CMK (cell line): ENCODE measurements around a stretch of chr22.

DNA sequence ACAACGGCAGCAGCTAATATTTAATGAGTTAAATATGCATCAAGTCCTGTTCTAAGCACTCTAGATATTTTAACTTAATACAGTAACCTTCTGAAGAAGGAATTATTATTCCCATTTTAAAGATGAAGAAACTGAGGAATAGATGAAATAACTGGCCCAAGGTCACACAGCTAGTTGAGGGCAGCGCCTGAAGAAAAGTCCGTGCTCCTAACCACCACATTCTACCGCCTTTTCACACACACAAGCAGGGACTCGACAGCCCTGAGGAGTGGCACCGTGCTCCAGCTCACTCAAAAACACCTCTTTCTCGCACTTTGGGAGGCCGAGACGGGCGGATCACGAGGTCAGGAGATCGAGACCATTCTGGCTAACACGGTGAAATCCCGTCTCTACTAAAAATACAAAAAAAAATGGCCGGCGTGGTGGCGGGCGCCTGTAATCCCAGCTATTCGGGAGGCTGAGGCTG, 916 bp downstream of the NDUFA6 start:
- RRBS: no CpG with 5 or more reads among the region's 19 CpGs

DNA sequence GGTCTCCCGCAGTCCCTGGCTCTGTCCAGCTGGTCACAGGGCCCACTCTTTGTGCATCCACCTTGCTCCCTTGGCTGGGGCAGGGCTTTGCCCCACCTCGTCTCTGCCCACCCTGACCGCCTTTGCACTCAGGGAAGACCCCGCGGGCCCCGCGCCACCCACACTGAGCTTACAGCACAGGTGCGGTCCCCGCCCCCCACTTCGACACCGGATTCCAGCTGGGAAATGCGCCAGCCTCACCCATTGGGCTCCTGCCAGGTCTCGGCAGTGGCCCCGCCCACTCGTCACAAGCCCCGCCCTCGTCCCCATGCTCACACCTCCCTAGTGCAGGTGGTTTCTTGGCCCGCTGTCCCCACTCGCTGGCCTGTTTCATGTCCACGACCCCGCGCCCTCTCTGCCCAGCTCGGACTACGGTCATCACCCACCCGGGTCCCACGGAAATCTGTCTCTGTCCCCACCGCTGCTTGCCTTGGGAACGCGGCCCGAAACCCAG, 1.3 kb downstream of the CYP2D6 start:
- RRBS: no CpG with 5 or more reads among the region's 30 CpGs

DNA sequence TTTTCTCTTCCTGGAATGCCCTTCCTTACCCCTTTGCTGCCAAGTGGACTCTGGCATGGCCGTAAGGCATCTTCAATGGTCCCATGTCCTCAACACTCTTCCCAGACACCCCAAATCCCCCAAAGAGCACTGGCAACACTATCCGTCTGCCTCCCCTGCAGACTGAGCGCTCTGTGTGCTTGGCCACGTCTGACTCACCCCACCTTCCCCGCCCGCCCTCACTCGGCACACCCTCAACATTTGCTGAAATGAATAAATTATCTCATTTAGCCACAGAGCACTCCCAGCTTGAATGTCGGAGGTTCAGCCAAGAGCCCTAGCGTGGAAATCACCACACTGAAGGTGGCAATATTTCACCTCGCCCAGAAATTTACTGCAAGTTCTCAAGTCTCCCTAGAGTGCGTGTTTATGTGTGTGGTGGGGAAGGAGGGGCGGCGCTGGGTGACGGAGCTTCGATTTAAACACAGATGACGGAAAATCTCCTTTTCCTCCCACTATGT, 46.6 kb upstream of the TCF20 start:
- RRBS: no CpG with 5 or more reads among the region's 16 CpGs

DNA sequence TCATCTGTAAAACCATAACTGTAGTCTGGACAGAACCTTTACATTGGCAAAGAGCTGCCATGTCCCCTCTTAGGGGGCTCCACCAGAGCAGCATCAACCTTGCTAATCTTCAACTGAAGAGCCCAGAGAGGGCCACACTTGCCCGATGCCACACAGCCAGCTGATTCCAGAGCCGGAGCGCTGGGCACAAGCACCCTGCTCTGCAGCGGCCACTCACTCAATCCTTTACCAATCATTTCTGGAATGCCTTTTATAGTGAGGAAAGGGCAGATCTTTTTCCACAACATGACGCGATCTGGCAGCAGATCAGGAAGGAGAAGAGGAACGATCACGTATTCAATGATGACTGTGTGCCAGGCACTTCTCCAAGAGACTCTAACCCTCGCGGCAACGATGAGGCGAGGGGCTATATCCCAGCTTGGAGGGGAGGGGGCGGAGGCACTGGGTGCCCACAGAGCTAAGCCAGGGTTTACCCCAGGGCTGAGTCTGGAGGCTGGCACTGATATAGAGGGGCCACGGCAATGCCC, 56.3 kb upstream of the TCF20 start:
- RRBS: no CpG with 5 or more reads among the region's 14 CpGs

DNA sequence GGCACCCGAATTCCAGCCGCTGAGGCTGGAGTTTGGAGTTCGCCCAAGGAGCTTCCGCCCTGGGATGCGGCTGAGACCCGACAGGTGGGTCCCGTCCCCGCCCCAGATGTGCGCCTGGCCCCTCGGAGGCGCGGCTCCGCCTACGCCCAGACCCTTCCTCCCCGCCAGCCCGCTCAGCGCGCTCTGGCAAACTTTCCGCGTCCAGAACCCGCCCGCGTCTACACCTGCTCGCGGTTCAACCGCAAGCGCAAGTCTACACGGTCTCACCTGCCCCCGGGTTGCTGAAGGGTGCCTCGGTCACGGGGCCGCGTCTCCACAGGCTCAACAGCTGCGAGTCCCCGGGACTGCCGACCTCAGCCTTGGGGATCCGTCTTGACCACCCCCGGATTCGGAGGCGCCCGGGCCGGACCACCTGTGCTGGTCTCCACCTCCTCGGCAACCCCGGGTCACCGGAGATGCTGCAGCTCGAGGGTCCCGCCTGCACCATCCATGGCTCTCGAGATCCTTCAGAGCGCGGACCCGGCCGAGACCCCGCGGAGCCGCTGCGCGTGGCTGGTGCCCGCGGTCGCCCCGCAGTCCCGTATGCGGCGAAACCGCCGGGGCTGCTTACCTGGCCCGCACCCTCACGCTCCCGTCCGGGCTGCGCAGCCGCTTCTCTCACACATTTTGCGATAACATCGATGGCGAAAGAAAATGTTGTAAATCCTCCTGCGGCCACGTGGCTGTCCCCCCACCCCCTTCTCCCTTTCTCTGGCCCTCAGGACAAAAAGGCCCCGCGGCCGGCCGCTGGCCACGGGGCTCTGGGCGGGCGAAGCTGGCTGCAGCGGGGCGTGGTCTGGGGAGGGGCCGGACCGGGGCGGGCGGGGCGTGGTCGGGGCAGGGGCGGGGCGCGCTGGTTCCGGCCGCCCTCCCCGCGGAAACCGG, 63.5 kb downstream of the NFAM1 start:
- RRBS: 25% methylated on average over 50 of the region's 100 CpGs

GRCh38 chr22:42396462-42397196, 35.6 kb downstream of the NFAM1 start:
- RRBS: no CpG with 5 or more reads among the region's 22 CpGs

- RRBS: no CpG with 5 or more reads among the region's 16 CpGs
Observed at GRCh38 chr22:42397197-42398061, 34.8 kb downstream of the NFAM1 start.

DNA sequence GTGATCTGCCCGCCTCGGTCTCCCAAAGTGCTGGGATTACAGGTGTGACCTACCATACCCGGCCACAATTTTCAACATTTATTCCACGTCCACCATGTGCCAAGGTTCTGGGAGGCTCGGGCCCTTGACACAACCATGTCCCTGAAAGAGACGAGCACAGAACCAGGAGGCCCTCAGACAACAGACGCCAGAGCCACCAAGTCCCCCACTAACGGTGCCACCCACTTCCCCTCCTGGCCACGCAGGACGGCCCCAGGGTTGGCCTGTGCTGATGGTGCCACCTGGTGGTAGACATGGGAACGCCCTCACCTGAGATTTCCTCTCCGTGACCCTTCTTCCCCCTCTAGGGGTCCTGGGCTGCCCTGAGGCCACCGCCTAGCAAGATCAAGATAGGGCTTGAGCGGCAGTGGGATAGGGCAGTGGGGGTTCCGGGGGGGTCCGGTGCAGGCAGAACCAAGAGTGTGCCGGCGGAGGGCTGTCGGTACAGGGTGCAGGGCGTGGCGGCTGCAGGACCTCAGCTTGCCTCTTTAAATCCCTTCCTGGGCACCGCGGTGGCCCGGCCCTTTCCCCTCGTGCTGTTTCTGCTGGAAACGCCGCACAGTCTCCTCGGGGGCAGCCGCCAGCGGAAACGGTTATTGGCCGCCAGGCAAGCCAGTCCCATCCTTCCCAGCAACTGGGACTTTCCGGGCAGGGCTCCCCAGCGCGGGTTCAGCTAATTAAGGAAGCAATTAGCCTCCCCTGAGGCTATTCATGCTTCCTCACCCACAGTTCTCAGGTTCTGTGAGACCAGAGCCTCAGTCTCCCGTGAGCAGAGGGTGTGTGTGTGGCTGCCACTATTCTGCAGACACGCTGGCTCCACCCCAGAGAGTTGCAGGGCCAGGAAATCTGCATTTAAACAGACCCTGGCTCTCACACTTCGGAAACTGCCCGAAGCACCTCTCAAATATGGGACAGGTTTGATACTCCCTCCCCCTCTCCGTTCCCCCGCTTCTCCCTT, 5.5 kb upstream of the NFAM1 start:
- RRBS: 1% methylated on average over 7 of the region's 41 CpGs

DNA sequence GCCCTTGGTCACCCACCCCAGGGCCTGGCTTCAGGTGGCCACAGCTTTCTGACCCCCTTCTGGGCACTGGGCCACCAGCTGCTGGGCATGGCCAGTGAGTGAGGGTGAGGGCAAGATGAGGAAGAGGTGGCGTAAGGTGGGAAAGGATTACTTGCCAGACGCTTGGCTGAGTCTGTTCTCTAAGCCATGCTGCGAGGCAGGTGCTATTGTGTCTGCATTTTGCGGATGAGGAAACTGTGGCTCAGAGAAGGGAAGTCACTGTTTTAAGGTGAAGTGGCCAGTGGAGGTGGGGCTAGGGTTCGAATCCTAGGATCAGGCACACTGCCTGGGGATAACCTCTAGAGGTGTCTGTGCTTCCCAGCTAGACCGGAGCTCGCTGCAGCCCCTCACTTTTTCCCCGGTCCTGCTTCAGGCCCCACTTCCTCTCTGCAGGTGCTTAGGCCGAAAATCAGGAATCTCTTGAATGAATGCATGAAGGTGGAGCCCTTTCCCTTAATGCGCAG, 7.9 kb upstream of the NFAM1 start:
- RRBS: no CpG with 5 or more reads among the region's 10 CpGs

DNA sequence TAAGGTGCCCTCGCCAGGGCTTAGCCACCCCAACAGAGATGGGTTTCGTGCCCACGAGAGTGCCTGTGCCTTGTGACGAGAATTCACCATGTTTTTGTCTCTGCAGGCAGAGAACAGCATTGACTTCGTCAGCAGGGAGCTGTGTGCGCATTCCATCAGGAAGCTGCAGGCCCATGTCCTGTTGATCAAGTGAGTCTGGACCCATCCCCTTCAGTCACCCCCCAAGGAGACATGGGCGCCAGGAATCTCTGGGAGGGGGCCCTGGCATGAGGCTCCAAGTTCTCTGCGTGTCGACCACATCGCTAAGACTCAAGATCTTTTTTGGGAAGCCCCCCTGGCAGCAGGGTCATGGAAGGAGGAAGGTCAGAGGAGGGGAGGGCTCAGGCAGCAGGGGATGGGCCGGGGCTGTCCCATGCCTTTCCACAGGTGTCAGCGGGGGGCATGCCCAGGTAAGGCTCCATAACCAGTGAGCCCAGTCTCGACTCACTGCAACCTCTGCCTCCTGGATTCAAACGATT, 10.6 kb downstream of the RRP7A start:
- RRBS: no CpG with 5 or more reads among the region's 14 CpGs

GRCh38 chr22:42585560-42586104, 29.1 kb downstream of the POLDIP3 start:
- RRBS: no CpG with 5 or more reads among the region's 10 CpGs

DNA sequence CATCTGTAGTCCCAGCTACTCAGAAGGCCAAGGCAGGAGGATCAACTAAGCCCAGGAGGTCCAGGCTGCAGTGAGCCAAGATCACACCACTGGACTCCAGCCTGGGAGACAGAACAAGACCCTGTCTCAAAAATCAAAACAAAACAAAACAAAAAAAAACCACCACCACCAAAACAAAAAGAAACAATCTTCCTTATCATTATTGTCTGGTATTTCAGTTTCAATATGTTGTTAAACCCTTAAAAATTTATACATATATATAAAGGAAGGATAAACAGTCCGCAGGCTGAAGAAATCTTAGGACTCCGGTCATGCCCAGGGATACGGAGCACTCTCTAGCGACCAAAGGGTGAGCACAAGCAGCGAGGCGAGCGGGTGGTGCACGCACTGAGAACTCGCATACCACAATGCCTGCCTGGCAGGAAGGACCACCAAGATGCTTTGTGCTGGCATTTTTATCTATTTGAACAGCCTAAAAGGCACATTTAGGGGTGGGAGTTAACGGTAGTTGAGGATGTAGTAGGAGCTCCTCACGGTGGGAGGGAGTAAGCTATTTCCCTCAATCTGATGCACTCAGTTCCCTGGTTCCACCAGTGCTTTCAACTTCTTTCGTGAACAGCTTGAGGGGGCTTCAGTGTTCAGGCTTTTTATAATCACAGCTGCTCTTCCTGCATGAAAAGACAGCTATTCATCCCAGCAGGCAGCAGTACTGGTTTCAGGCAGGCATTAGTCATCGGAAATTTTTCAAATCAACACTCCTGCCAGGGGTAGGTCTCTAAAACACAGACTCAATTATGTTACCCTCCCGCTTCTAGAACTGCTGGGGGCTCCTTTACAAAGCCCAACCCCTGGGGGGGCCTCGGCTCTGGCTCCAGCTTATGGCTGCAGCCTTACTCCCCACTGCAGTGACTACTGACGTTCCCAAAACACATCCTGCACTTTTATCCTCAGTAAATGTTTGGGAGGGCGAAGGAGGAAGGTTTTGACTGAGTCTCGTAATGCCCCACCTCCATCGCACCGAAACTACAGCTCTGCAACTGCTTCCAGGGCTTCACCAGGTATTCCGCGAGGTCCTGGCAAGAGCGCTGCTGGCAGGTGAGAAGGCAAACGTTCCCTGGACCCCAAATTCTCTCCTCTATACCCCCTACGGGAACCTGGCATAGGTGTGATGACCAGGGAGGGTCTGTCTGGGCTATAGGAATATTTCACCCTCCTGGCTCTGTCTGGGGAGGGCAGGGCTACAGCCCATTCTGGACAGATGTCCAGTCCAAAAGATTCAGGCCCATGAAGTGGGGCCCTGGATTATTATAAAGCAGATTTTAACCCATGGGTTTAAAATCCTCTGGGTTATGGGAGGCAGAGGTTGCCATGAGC, 5.9 kb downstream of the POLDIP3 start:
- RRBS: no CpG with 5 or more reads among the region's 25 CpGs

- RRBS: 72% methylated on average over 2 of the region's 16 CpGs
Observed at GRCh38 chr22:42623328-42623660, 8.6 kb upstream of the POLDIP3 start.

DNA sequence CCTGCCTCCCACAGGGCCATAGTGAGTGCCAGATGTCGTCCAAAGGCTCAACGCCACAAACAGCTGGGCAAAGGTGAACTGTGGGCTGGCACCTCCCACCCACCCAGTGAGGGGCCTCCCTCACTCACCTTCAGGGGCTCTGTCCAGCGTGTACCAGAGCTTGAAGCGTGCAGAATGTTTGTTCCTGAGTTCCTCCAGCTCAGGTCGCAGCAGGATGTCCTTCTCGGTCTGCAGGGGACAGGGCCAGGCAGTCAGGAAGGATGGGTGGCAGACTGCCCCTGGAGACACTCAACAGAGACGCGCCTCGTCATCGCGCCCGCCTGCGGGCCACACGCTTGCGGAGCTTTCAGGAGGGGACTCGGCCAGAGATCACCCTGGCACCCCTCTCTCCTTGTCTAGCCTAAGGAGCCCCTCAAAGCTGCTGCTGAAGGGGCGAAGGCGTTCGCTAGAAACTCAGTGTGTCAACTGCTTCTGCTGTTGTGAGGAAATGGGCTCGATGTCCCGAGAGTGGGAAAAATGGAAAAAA, 9.0 kb upstream of the POLDIP3 start:
- RRBS: no CpG with 5 or more reads among the region's 21 CpGs

GRCh38 chr22:42683174-42683960, 34.2 kb upstream of the CYB5R3 start:
- RRBS: no CpG with 5 or more reads among the region's 12 CpGs

- RRBS: no CpG with 5 or more reads among the region's 5 CpGs
Observed at GRCh38 chr22:42686045-42686646, 34.5 kb downstream of the A4GALT start.

- RRBS: no CpG with 5 or more reads among the region's 28 CpGs
Observed at GRCh38 chr22:42696999-42698029, 23.4 kb downstream of the A4GALT start.

GRCh38 chr22:42719984-42720709, 523 bp downstream of the A4GALT start:
- RRBS: 29% methylated on average over 28 of the region's 79 CpGs

DNA sequence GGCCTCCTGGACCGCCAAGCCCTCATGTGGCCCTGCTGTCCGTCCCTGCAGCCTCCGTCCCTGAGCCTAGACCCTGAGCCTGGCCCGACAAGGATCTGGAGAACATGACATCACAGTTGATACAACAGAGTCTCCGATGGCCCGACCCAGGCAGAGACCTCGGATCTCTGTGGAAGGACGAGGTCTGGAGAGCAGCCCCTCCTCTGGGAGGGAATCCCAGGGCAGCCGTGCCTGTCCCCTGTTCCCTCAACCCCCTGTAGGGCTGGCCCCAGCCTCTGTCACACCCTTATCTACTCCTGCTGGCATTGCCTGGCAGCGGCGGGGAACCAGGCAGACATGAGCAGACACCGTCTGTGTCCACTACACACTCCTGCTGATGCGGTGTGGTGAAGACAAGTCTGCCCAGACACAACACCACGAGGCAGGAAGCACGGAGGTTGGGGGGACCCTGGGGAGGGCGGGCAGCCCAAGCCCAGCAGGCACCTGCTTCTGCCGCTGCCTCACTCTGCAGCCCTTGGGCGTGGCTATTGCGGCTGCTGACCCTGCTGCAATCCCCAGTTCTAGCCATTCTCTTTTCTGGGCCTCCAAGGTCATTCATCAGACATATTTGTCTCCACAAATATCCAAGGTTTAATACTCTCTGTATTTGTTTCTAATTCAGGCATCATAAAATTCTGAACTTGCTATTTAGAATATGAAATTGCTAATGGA, 52.5 kb upstream of the A4GALT start:
- RRBS: no CpG with 5 or more reads among the region's 19 CpGs

- RRBS: no CpG with 5 or more reads among the region's 18 CpGs
Observed at GRCh38 chr22:42875939-42876529, 19.0 kb upstream of the ARFGAP3 start.